Metanephros (tissue), 2 donors: ENCODE results near the genes CENPJ and PABPC3.

DNA sequence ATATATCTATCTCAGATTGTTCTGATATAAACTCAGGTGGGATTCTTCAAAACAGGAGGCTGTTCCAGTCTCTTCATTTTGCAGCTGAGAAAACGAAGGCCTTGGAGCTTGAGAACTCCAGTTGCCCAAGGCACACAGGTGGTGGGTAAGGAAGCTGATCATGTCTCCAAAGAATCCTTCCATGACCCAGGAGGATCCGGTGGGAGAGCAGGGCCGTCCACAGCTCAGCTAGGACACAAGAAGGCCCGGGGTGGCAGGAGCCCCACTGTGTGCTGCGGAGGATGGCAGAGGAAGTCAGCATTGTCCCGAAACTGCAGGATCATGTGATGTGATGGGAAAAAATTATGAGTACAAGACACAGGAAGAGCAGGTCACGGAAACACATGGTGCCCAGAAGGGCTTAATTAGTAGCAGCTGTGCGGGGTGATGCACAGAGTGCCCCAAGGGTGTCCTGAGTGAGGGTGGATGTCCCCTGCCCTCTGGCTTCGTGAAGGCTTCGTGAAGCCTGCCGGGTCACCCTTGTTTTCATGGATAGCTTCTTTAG lies 33.6 kb upstream of the SACS start:
- RAMPAGE, long total RNA = no peak

DNA sequence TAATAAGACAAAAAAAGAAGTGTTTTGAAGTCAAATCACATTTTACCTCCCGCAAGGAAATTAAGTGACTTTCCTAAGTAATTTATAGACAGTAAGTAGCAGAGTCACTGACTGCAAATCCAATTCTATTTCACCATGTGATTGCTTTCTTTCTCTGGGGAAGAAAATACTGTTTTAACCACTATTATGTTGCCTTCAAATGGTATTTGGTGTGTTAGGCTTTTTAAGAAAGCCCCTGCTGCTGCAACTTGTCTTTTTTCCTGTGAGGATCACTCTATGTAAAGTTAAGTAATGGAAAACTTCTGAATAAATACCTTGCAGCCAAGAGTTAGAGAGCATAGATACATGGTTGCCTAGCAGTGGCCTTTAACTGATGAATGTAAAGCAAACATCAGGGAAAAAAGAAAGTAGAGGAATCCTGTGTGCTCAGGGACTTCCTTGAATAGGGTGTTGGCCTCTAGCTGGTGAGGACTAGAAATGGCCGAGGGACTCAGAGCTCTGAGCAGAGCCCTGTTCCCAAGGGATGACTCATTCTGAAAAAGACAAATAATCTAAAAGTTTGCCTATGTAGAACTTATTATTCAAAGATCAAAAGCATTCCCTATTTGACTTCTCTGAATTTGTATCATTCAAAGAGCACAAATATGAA lies 135.8 kb downstream of the MIPEP start:
- RAMPAGE, long total RNA = no peak

DNA sequence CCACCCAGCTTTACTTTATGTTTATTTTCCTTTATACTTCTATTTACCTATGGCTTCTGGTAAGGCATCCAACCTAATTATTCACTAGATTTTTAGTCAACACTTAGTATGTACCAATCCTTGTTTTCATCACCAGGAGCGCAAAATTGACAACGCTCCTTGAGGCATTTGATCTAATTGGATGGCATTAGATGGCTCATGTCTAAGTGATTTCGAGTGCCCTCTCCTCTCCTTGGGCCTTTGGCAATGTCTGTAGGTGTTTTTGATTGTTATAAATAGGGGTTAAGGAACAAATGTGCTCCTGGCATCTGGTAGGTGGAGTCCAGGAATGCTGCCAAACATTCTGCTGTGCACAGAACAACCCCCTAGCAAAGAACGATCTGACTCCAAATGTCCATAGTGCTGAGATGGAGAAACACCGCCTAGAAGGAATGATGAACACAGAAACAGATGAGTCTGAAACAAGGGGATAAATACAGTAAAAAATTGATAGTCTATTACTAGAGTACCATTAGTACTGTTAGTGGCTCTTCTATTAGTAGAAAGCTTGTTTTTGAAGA lies 76.1 kb upstream of the MIPEP start:
- RAMPAGE, long total RNA = no peak

DNA sequence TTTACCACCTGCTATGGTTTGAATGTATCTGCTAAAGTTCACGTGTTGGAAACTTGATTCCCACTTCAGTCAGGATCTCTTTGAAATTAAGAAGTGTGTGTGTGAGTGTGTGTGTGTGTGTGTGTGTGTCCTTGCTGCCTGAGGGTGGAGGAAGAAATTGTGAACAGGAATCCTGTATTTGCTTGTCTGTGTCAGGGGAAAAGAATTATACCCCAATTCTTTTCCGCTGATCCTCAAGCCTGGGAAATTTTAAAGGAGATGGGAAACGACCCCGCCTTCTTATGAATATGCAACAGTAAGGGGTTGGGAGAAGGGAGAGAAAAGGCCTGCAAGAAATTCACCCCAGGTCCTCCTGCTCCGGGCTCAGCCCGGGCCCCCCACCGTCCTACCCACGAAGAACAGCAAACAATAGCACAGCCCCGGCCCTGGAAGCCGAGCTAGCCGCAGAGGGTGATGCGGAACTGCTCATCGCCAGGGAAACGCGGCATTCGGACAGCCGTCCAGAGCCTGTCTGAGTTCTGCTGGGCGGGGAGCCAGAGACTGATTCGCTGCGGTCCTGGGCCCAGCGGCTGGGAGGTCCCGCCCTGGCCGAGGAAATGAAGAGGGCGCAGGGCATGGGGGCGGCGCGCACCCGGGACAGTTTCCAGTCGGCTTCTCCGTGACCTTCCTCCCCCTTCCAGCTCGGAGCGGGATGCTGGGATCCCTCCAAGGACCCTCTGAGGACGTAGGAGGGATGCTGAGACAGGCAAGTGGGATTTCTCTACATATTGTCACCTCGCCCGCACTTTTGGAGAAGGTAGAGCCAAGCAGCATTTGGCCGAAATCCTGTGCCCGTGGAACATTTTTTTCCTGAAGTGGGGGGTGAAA lies 90.2 kb upstream of the MIPEP start:
- RAMPAGE, long total RNA = no peak

GRCh38 chr13:23995743-23996060 lies 106.5 kb upstream of the MIPEP start:
- RAMPAGE, long total RNA = no peak

- RAMPAGE, long total RNA = no peak
Measured at GRCh38 chr13:24033481-24033898, 127.0 kb upstream of the SPATA13 start.

- RAMPAGE, long total RNA = no peak
Measured at GRCh38 chr13:24225842-24226350, 65.4 kb downstream of the SPATA13 start.

DNA sequence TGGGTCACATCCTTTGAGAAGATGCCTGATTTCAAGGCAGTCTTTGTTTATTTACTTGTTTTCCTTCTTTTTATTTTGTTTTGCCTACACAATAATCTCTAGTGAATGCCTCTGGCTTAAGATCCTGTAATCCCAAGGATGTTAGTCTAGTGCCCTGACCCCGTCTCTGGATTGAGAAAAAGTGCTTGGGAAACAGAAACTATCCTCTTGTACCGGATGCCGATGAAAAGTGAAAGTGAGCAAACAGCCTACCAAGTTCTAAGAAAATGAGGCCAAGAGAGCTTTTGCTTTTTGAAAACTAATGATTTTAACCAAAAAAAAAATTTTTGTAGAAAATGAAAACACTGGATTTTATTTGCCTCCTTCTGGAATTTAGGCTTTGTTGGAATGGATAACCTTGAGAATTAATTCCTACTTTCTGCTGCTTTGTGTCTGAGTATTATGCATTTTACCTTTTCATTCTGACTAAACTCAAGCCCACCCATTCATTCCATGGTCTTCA lies 42.0 kb upstream of the C1QTNF9 start:
- RAMPAGE, long total RNA = no peak

DNA sequence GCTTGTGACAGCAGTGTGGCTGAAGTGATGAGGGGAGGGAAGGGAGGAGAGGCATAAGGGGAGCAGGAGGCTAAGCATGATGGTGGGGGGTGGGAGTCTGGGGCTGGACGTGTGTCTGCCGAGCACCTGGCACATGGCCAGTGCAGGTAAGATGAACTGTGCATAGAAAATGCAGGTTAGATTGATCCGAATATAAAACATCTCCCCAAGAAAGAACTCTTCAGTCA lies 27.4 kb upstream of the C1QTNF9 start:
- RAMPAGE, long total RNA = no peak

GRCh38 chr13:24297340-24297807 lies 12.0 kb upstream of the C1QTNF9 start:
- RAMPAGE, long total RNA = no peak

DNA sequence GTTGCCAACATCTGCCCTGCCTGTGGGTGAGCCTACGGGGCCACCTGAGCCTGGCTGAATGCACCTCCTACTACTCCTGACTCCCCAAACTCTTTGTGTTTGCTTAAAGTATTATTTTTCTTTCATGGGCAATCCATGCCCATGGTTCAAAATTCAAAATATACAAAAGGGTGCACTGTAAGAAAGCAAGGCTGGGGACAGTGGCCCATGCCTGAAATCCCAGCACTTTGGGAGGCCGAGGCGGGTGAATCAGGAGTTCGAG lies 72.7 kb downstream of the PARP4 start:
- RAMPAGE, long total RNA = no peak

DNA sequence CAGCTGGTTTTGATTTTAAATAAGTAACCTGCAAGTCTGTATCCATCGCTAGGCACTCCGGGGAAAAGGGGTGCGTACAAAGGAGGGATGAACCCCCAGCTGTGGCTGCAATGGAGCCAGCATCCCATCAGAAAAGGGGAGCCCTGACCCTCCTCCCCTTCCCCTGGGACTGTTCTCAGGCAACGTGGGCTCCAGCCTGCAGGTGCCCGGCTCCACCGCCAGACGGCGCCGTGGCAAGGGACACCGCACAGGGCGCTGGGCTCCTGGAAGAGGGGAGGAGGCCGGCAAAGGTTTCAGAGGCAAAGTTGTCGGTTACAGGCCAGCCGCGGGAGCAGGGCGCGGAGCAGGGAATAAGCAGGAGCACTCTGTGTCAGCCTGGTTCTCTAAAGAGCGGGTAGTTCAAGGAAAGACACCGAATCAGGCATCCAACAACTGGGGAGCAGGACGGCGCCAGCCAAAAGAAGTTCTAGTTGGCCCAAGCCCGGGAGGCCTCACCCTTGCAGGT lies 53.1 kb upstream of the ATP12A start:
- RAMPAGE, long total RNA = no peak

DNA sequence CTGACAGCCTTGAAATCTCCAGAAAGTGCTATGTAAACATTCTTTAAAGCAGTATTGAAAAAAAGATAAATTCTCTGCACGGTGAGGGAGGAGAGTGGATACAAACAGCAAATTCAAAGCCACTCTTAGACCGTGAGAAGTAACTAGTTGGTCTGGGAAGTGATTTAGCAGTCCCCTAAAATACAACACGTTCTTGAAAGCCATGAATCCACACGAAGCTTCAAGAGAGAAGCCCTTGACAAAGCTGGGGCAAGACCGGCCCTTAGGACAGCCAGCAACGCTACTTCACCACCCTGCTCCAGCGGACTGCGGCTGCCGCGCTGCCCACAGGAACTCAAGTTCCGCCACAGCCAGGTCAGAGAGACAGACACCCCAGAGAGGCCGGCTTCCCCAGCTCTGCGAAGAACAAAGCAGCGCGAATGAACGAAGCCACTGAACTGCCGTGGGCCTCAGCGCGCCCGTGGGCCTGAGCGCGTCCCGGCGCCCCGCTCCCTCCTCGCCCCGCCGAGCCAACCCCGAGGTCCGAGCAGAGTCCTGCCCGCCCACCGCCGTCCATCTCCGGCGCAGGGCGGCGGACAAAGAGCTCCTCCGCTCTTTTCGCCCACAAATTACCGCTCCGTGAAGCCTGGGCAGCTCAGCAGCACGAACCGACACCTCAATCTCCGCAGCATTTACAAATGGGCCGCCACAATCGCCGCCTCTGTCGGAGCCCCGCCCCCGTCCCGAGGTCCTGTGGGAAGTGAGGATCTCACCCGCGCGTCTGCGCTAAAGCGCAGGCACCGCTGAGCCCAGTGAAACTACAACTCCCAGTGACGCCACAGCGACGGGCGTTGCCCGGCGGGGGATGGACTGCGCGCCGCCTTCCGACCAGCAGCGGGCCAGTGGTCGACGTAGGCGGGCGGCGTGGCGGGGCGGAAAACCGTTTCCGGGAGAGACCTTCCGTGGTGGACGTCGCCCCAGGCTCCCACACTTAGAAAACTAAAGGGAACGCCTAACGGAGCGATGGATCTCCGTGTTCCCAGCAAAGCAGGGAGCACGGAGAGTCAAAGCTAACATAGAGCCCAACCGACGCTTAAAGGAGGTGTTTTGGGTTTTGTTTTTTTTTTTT lies at the start of gene CENPJ:
TSS of gene CENPJ (minus strand) at position 713 of the 1,108 bp plus-strand sequence.
- RAMPAGE, long total RNA = start-site peak on the minus strand centred at position 703 of the sequence, 78 bp wide, 366 and 49 reads in 2 replicates

- RAMPAGE, long total RNA = no peak
Measured at GRCh38 chr13:25095907-25096260, at the start of gene PABPC3. Gene PABPC3 (plus strand): TSS chr13:25096136.

- RAMPAGE, long total RNA = no peak
Measured at GRCh38 chr13:25771969-25772352, 279.9 kb downstream of the SHISA2 start.

DNA sequence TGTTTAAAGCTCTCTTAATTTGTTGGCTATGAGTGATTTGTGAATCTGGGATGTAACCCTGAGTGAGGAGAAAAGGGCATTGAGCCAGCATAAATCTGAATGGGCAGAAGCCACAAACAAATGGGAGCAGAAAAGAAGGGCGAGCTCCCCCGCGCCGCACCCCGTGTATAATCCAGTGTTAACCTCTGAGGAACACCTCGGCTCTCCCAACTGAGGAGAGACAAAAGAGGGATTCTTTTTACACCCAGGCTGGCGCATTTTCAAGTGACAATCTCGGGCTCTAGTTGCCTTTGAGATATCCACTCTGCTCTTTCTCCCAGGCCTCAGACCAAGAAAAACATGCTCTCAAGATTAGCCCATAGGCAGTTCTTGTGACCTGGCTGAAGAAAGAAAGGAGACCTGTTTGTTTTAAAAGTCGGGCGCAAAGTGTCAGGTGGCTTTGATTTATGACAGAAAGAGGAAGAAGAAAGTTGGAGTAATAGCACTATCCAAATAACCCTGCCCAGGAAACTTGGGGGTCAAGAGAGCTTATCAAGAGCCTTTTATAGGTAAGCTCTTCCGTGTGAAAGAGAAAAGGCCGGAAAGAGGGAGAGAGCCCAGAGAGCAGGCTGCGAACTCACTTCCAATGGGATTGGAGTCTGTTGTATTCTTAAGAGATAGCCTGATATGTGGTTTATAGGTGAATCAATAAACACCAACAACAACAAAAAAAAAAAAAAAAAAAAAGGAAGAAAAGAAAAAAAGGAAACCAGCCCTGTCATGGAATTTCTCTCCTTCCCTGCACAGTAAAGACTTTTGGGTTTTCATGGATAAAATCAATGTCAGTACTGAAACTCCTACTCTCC lies 27.2 kb downstream of the SHISA2 start:
- RAMPAGE, long total RNA = no peak

DNA sequence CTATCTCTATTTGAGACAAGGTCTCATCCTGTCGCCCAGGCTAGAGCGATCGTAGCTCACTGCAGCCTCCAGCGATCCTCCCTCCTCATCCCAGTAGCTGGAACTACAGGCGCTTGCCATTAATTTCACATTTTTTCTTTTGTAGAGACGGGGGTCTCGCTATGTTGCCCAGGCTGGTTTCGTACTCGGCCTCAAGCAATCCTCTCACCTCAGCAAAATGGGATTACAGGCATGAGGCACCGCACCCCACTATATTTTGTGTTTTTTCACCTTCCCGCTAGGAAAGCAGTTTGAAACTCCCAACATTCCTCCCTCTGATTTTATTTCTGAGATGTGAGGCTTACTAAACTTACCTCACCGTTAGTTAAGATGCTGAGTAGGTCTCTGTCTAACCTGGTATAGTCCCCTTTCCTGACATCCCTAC lies 560 bp upstream of the RNF6 start:
- RAMPAGE, long total RNA = no peak

DNA sequence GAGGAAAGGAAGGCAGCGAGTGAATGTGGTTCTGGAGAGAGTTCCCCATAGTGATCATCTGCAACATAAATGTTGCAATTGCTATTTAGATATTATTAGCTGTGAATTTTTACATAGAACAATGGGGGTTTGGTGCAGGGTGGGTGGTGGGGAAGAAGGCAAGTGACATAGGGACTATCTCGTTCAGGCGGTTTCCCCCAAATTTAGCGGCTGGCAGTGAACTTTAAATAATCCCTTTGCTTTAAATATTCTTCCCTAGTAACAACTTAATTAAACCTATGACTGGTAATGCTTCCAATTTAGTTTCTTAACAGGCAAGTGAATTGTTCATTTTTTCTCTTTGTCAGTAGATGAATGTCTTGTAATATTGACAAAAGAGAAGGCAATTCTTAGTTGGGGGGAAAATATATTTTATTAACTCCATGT lies 1.3 kb downstream of the CDK8 start:
- RAMPAGE, long total RNA = no peak

DNA sequence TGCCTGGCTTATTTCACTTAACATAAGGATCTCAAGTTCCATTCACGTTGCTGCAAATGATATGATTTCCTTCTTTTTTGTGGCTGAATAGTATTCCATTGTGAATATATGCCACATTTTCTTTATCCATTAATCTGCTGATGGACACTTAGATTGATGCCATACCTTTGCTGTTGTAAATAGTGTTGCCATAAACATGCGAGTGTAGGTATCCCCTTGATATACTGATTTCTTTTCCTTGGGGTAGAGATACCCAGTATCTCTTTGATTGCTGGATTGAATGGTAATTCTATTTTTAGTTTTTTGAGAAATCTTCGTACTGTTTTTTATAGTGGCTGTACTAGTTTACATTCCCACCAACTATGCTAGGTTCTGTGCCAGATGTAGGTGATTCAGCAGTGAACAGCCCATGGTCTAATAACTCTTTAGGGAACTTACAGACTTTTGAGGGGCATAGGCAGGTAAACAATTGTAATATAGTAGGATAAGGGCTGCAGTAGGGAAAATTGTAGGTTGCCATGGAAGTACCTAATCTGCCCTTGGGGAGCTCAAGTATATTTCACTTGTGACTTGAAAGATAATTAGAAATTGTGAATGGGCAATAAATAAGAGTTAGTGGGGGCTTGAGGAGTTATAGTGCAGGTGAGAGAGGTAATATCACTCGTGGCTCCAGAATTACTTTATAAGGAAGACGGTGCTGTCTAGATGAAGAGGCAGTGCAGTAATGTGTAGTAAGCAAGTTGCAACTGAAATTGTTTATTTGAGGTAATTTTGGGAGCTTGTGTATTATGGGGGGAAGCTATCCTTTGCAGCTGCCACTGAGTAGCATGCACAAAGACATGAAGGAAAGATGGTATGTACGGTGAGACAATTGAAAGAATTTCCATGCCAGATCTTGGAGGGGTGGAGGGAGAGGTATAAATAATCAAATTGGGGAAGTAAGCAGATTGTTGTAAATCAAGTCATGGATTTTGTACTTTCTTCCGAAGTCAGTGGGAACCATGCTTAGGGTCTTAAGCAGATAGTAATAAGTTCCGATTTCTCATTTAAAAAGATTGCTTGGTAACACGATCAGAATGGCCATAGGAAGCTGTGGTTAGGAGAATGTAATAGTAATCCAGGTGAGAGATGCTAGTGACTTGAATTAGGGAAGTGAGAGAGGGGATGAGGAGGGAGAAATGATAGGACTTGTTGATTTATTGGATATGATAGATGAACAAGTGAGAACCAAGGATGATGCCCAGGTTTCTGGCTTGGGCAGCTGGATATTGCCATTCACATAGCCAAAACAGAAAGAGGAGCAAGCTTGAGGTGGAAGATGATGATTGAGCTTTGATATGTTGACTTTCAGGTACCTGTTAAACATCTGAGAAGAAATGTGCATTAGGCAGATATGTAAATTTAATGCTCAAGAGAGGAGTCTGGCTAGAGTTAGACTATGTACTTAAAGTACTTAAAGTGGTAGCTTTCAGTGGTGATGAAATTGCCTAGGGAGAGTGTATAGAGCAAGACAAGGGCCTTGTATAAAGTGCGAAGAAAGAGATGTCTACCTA lies 11.5 kb downstream of the CDK8 start:
- RAMPAGE, long total RNA = no peak

DNA sequence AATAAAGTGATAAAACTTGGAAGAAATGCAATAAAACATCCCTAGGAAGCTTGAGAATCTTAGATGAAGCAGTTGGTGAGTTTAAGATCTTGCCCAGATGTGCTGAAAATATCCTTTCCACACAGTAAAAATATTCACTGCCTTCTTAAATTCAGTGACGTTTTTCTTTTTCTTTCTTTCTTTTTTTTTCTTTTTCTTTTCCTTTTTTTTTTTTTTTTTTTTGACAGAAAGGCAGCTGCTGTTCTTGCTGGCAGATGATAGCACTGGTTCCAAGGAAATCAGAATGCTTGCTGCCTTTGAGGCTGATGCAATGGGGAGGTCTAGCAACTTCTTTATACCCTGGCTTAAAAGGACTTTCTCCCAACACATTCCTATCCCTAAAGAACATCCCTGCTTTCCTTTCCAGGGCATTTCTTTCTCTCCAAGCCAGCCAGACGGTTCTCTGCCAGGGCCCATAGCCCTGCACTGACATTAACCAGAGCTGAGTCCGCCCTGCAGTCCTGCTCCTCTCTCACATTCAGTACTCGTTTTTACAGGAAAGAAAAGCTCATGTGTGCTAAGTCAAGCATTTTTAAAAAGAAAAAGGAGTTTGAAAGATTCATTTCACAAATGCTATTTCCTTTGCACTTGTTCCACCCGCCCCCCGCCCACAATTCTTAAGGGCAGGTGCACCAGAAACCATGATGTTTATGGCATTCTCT lies 133.9 kb upstream of the WASF3 start:
- RAMPAGE, long total RNA = no peak